Fibroblast of villous mesenchyme (primary cell): ENCODE results near the genes PHKA2, MAP3K15, SMPX, PHEX and EIF2S3.

DNA sequence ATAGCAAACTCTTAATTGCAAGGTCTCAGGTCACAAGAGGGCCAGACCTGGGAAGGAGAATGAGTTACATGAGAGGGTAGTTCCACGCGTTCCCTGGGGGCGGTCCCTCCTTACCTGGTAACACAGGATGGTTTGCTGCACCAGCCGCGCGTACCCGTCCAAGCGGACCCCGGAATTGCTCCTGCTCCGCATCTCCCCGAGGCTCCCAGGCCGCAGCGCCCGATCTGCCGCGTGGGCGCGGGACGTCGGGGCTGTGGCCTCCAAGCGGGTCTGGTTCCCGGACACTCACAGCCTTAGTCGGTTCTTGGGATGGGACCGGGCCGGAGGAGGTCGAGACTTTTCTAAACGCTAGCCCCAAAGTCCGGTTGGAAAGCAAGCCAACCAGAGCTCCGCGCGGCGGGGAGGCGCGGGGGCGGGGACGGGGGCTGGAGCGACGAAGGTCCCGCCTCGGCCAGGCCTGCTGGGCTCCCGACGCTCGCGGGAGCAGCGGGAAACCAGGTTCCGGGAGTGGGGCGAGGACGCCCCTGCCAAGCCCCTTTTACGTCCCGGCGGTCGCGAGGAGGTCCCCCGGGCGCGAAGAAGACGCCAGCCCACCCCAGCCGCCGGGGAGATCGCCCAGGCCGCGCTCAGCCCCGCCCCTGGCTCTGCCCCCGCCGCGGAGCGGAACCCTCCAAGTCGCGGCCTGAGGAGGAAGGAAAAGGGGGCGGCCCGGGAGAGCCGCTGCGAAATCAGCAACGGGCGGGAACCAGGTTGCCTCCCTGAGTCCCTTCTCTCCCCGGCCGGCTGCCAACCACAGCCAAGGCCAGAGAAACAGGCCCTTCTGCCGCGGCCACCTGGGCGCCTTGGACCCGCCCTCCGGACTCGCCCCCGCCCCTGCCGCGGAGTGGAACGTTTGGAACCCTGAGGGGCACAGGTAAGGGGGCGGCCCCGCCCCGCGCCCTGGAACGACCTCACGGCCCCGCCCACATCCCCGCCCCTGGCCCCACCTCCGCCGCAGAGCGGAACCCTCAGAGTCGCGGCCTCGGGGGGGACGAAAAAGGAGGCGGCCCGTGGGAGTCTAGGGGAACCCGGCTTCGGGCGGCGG, at the start of gene PHKA2:
PHKA2 (minus strand) TSS at position 374 of the 1,084 bp plus-strand sequence.
- CAGE, long polyA plus RNA: no peak

- CAGE, long polyA plus RNA: no peak
These were observed 6.2 kb upstream of the PHKA2 start for GRCh38 chrX:18989824-18990796.

- CAGE, long polyA plus RNA: no peak
These were observed at the start of gene MAP3K15 for GRCh38 chrX:19514662-19515871. MAP3K15 (minus strand) TSS chrX:19515508.

DNA sequence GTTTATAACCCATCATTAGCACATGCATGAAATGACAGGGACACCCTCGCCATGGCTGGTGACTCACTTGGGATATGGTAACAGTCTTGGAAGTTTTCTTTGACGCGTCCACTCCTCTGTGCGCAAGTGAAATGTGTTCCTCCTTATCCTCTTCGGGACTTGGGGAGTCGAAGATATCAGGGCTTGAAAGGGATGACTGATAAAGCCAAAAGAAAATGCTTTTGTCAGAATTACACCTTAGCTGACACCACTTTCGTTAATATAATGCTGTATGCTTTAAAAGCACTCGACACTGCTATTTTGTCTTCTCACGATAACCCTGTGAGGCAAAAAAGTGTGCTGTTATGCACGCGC, 30.5 kb upstream of the MAP3K15 start:
- CAGE, long polyA plus RNA: no peak

GRCh38 chrX:19640472-19640874, 125.2 kb upstream of the MAP3K15 start:
- CAGE, long polyA plus RNA: no peak

- CAGE, long polyA plus RNA: no peak
These were observed 950 bp upstream of the SH3KBP1 start for GRCh38 chrX:19888193-19888906.

GRCh38 chrX:20062897-20063226, 53.8 kb downstream of the MAP7D2 start:
- CAGE, long polyA plus RNA: no peak

GRCh38 chrX:20217975-20218174, 48.8 kb downstream of the RPS6KA3 start:
- CAGE, long polyA plus RNA: no peak

- CAGE, long polyA plus RNA: no peak
These were observed at the start of gene SMPX for GRCh38 chrX:21757718-21758366. SMPX (minus strand) TSS chrX:21758116.

DNA sequence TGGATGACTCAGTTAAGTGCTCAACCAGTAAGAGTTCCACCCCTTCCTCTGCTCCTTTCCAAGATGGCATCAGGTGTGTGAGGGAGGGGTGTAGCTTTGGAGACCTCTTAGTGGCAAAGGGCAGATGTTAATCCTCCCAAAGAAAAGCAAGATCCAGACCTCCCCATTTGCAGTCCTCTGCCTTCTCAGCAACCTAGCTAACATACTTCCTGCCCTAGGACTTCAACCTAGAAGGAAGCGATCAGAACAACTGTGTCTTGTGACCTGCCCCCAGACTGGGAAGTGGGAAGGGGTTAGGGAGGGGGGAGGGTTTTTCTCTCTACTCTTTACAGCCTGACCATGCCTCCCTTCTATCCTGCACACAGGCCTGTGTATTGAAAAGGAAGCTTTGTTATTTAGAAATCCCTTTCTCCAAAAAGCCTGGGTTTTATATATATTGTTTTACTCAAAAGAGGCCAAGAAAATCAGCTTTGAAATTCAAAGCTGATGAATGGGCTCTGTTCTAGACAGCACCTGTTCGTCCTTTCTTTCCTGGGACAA, 35.3 kb upstream of the SMS start:
- CAGE, long polyA plus RNA: no peak

DNA sequence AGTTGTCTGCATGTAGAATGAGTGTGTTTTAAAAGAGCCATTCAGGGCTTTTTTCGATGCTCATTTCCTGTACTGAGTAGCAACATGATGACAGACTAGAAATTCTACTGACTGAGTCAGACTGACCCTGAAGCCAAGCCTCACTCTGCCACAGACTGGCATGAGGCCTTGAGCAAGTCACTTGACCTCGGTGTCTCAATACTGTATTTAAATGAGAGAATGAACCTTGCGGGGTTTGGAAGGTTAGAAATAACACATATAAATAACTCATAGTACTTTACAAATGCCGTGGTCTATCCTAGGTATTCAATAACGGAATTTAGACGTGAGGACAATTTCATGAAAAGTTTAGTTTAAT, 7.9 kb upstream of the SMS start:
- CAGE, long polyA plus RNA: no peak

- CAGE, long polyA plus RNA: no peak
These were observed at the start of gene PHEX for GRCh38 chrX:22032063-22032512. PHEX (plus strand) TSS chrX:22032325.

- CAGE, long polyA plus RNA: no peak
These were observed 16.4 kb upstream of the SAT1 start for GRCh38 chrX:23766430-23767150.

DNA sequence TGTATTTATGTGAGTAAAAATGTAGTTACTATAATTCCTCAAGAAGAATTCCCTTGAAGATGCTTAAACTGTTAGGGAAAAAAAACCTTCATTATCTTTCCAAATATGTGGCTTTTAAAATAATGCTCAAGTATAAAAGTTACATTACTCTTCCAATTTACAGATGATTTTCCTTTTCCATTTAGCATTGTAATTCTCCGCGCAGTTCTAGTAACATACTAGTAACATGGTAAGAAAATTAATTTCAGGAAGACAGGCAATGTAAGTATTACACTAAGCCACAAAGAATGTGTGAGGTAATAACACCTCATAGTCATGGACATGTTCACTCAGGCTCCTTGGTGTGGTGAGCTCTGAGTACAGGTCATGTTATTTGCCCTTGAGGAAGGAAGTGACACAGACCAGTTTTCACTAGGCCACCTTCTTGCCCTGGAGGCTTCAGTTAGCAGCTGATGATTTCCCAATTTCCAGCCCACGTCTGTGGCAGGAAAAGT, 6.8 kb downstream of the APOO start:
- CAGE, long polyA plus RNA: no peak

DNA sequence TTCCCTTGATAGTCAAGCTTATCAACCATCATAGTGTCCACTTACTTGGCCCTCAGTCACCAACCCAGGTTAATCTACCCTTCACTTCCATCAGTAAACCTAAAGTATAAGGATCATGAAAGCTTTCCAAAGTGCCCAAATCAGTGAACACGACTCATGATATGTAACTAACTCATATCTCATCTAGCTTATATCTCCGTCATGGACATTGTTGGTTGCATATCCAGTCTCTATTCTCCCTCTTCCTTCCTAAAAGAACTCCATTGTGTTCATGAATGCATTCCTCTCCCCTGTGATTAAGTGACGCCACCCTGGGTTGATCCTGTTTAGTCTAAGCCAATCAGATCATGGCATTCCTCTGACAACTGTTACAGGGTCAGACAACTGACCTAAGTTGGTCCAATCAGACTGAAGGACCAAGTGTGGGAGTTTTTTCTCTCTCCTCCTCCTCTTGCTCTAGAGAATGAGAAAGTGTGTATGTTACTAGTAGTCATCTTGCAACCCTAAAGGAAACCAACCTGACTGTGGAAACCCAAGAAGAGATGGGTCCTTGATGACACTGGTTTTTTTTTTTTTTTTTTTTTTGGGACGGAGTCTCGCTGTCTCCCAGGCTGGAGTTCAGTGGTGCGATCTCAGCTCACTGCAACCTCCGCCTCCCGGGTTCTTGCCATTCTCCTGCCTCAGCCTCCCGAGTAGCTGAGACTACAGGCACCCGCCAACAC, 3.6 kb downstream of the APOO start:
- CAGE, long polyA plus RNA: no peak

GRCh38 chrX:24014444-24015242, 12.3 kb downstream of the KLHL15 start:
- CAGE, long polyA plus RNA: no peak

DNA sequence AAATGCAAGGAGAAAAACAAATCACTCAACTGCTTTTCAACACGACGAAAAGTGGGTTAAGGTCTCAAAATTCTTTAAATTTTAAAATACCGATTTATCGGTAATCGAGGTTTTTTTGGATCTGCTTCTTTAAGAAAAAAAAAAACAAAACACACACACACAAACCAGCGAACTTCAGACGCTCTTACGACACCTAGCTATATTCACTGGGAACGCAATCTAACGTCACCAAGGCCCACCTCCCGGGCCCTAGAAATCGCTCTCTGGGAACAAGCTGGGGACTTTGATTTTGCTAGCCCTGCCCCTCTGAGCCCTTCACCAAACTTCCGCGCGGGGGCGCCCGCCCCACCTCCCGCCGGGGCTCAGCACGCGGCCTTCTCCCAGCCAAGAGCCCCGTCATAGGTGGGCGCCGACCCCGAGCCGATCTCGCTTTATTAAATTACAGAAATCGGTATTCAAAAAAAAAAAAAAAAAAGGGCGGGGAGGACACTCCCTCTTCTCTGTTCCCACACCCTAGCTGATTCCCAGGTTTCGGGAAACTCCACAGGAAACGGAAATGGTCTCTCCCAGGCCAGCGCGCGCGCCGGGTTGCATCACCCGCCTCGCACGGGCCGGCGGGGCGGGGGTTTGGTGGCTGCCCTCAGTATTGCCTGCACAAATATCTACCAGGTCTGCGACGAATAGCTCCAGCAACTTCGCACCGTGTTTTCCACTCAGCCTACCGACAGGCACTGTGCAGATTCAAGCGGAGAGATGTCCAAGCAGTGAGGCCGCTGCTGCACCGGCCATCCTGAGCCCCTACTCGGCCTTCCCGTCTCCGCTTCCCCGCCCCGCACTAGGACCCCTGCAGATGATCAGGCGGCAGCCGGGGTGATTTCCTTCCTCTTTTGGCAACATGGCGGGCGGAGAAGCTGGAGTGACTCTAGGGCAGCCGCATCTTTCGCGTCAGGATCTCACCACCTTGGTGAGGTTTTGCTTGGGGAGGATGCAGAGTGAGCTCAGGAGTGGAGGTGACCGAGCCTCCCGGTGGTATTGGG, at the start of gene EIF2S3:
EIF2S3 (plus strand) TSS at position 883 of the 1,037 bp plus-strand sequence.
- CAGE, long polyA plus RNA: start-site peak on the plus strand centred at position 880 of the sequence, 100 bp wide, 38 and 266 reads in 2 replicates

GRCh38 chrX:24081375-24081902, 26.7 kb downstream of the EIF2S3 start:
- CAGE, long polyA plus RNA: no peak

DNA sequence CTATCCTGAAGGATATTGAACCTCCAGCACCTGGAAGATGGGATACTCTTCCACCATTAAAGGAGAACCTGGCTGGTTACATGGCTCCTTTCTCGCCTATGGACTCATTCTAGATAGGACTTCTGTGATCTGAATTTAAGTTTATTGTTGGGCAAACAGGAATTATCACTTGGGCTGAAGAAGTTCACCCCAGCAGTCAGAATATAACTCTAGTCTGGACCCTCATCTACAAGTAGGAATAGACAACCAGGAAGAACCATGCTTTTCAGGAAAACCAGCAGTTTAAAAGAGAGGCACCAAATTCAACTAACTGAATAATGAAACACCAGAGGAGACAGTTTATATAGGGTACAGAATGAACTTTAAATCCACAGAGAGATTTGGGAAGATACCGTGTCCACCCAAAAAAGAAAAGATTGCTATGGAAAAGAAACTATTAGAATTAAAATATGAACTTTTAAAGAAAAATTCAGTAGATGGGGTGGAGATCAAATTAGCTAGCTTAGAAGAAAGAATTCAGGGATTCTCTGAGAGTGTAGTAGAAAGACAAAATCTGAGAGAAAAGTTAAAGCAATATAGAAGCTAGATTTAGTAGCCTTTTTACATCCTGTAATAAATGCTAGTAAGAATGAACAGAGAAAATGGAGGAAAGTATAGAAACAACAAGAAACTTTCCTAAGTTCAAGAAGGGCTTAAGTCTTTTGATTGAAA, 17.8 kb downstream of the ZFX start:
- CAGE, long polyA plus RNA: no peak

- CAGE, long polyA plus RNA: no peak
These were observed 81.6 kb downstream of the ZFX start for GRCh38 chrX:24231050-24231591.